Measurements from ENCODE around the gene SEC16B.

- PRO-cap: no peak
Observed at GRCh38 chr1:175072276-175073158, 4.9 kb downstream of the TNN start.

DNA sequence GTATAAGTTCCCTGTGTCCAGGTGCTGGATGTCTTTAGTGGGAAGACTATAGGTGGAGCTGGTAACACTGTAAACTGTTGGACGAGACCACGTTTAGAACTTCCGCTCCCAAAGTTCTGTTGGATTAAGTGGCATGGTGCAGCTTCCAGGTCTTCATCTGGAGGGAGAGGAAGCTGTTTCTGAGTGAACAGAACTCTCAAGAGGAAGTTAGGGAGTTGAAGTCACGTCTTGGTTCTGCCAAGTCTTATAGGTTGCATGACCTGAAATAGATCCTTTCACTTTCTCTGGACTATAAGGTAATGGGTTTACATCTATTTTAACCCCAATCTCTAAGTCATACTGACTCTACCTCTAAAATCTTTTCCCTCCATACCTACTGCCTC, 97.4 kb upstream of the TNR start:
- PRO-cap: no peak

DNA sequence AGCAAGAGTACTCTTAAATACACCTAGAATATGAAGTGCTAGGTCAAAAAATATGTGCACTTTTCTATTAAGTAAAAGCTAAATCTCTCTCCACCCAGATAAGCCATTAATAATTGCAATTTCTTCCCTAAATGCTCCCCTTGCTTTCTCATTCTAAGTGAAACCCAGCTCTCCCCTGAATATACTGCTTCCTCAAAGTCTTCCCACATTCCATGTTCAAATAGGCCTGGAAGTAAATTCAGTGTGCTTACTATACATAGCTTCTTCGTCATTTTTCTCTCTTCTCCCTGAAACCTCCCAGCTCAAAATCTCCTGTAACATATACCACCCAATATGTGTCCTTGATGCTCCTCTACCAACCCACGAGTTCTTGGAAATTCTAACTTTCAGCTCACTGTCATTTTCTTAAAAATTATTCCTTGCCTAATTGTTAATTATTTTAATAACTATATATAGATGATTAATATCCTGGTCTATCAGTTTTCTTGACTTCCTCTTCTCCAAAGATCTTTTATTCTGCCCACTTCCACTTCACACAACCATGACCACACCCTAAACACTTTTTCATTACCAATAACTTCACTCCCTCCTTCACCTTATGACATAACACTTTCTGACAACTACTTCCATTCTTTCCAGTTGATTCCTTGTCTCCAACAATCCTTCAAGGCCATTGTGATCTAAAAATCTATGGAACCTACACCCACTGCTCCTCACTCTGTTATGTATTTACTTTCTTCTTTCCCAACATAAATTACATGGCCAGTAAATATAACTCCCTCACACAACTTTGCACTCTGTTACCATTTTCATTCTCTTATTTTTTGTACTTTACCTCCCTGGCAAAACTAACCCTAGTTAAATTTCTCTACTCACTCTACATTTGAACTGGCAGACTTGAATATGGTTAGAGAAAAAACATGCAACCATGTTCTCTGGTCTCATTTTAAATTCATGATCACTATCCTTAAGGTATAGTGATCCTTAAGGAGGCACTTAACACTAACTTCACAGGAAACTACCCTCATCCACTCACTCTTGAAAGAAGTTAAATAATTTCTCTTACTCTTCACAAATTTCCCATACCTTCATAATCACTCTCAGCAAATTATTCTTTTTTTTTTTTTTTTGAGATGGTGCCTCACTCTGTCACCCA, 153.7 kb downstream of the COP1 start:
- PRO-cap: no peak

GRCh38 chr1:176112598-176113135, 94.4 kb downstream of the COP1 start:
- PRO-cap: no peak

- PRO-cap: no peak
Observed at GRCh38 chr1:176174834-176175737, 32.0 kb downstream of the COP1 start.

DNA sequence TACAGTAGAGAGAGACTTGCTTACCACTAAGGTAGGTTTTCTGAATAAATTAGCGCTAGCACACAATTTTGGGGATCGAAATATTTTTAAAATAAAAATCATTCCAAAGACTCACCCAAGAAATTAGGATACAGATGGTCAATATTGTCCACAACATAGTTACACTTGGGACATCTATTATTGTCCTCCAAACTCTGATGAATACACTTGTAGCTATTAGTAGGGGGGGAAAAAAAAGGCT, 31.4 kb downstream of the COP1 start:
- PRO-cap: no peak

DNA sequence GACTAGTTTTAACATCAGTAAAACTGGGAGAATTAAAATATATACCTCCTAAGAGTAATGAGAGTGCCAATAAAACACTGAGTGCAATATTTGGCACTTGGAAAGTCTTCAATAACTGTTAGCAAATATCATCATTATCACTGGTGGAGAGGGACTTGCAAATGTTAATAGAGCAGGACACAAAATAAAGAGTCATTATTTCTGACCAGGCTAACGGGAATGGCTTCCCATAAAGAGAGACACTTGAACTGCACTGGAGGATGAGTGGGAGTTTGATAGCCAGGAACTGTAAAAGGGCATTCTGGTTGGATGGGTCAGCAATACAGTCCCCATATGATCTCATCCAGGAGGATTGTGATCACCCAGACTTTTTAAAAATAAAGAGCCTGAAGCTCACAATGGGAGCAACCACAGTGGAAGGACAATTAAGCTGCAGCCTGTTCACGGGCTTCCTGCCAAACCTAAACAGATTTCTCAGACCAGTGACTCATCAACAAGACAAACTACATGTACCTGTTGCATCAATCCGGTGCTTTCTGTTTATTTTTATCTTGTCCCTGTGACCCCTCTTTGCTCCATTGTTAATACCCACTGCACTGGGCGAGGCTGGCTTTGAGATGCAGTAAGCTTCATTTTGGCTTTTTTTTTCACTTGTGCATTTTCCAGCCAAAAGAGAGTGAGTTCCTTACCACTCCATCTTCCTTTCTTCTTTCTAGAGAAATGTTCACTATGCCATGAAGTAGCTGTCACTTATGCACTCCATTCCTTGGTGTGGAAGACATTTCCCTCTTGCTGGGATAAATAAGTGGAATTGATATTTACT, 52.3 kb downstream of the PAPPA2 start:
- PRO-cap: no peak

DNA sequence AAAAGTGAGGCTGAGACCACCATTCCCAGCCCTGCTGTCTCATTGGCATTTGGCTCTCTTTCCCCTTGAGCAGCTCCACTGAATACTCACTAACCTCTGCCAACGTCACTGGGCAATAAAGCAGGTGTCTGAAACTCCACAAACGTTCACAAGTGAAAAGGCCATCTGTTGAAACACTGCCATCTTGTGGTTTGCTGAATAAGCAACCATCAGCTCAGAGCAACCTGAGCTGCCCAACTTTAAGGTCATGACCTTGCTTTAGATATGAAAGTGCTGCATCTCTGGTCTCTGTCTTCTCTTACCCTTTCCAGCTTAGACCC, 228.6 kb downstream of the PAPPA2 start:
- PRO-cap: no peak

GRCh38 chr1:176692623-176693086, 229.7 kb downstream of the PAPPA2 start:
- PRO-cap: bidirectional peak, plus-strand start at chr1:176692728, minus-strand start at chr1:176692492

DNA sequence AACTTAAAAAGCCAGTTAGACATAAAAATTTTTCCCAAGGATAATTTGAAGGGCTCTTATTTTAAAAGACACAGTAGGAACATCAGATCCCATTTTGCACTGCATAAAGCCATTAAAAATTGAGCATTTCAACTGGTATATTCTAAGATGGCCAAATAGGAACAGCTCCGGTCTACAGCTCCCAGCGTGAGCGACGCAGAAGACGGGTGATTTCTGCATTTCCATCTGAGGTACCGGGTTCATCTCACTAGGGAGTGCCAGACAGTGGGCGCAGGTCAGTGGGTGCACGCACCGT, 336.1 kb downstream of the SEC16B start:
- PRO-cap: no peak

- PRO-cap: no peak
Observed at GRCh38 chr1:177968246-177968584, 1.6 kb downstream of the SEC16B start.

DNA sequence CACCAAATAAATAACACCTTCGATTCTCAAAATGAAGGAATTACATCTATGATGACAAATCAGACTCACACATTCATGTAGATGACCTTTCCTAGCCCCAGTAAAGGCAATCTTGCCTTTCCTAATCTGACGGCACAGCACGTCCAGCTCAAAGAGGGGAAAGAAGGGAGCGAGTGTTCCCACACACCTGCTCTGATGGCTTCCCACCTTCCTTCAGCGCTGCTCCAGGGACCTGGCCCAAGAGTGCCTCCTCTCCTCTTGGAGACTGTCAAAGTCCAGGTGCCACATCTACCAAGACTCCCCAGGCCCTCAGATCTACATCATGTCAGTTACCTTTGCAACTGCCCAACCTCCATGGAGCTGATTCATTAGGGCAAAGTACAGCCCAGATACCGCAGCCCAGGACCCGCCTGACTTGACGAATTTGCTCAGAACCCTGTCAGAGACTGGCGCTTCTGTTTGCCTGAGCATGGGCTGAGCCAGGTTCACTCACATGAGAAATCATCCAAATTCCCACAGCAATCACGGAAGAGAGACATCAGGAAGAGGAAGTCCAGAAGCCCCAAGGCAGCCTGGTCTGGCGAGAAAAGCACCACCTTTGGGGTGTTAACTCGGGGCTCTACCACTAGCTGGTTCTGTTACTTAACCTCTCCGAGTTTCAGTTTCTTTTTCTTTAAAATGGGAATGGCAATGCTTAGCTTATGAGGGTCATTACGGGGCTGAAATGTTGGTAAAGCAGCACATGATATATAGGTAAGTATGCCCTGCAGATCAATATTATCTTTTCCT, at the start of gene SEC16B:
SEC16B (minus strand) TSS at position 362 of the 789 bp plus-strand sequence.
- PRO-cap: no peak

GRCh38 chr1:178093034-178093501, 836 bp upstream of the RASAL2 start:
- PRO-cap: unidirectional peak, plus-strand start at chr1:178093265

DNA sequence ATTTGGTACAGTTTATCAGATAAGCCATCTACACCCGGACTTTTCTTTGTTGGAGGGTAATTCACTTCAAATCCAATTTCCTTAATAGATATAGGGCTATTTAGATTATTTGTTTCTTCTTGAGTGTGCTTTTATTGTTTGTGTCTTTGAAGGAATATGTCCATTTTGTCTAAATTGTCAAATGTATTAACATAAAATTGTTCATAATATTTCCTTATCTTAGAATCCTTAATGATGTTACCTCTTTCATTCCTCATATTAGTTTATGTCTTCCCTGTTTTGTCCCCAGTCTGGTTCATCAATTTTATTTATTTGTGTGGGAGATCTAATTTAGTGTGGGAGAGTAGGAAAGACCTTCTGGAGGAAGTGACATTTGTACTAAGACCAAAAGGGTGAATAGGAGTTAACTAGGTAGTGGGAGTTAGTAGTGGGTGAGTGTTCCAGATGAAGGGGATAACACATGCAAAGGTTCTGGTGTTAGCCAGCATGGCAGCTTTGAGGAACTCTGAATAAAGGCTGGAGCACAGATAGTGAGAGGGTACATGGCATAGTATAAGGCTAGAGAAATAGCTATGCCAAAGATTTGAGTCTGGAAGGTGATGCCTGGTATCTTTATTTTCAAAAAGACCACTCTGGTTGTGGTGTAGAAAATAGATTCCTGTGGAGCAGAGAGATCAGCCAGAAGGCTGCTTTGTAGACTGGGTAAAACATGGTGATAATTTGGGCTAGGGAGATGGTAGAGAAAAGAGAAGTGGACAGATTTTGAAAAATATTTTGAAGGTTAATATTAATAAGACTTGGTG, 21.4 kb downstream of the RASAL2 start:
- PRO-cap: no peak

- PRO-cap: no peak
Observed at GRCh38 chr1:178134105-178134579, 40.2 kb downstream of the RASAL2 start.

- PRO-cap: no peak
Observed at GRCh38 chr1:178537677-178537876, 24.7 kb downstream of the TEX35 start.

DNA sequence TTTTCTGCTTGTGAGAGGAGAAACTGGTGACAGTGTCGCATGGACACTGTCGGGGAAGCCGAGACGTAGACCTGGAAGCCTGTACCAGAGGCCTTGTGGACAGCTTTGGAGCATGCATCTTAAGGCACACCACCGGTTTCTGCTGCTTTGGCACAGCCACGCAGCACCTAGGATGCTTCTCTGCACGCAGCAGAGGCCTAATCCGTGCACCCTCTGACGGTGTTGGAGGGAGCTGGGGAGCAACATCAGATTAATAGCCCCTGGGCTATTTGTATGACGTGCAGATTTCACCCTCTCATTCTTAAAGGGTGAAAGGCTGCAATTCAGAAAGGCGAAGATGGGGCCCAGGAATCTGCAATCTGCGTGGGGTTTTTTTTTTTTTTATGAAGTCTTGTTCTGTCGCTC, 30.4 kb downstream of the TEX35 start:
- PRO-cap: no peak

GRCh38 chr1:178599465-178599972, 86.6 kb downstream of the TEX35 start:
- PRO-cap: no peak

DNA sequence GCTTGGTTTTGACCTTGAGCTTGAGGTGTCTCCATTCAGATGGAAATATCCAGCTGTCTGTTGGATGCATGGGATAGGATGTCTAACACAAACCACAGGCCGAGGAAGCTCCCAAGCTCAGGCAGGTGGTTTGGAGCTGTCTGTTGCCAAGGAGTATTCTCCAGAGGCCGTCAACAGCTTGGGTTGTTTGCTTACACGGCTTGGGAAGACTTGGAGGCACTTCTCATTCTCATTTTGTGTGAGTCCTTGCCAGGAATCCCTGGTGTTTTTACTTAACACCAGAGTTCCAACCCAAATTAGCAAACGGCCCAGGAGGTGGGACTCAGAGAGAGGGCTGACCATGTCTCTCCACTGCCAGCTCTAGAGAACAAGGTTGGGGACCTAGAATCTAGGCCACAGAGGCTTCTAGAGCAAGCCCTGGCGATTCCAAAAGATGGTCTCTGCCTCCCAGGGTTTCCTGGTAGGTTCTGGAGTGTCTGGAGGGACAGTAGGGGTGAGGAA, 72.7 kb upstream of the FAM20B start:
- PRO-cap: no peak

DNA sequence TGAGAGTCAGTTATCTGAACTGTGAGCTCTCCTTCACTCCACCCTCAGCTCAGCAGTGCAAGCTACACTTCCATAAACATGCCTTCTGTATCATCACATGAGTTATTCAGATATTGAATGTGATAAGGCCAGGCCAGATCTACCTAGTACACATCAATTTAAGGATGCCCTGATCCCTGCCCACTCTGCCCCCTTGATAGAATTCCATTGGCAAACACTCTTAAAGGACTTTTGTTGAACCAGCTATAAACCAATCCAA, 60.3 kb upstream of the FAM20B start:
- PRO-cap: no peak

All from left ventricle myocardium (tissue), 1 donor.